ENCODE measurements around a stretch of chr5.

DNA sequence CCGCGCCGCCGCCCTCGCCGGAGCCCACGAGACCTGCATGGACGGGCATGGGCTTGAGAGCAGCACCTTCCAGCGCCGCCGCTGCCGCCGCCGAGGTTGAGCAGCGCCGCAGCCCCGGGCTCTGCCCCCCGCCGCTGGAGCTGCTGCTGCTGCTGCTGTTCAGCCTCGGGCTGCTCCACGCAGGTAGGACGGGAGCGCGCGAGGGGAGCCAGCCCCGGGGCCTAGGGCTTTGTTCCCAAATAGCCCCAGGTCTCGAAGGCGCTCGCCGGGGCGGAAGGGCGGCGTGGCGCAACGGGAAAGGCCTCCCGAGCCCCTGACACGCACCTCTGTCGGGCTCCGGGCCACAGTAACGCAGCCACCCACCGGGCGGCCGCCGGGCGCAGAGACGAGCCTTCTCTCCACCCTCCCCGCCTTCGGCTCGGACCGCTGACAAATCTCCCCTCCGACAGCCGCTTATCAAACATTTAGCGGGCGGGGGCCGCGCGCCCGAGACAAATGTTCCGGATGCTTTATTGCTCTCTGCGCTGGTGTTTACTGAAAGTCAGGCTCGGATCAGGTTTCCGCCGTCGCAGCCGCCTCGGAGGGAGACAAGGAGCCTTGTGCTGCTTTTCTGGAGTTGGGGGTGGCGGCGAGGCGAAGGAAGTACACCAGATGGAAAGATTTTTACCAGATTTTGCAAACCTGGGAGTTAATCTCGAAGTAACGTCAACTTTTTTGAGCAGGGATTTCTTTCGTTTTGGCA, 732 bp downstream of the RGMB start:
- PRO-cap, result bidirectional peak, plus-strand start at position 537 of the sequence, minus-strand start at position 431 of the sequence

DNA sequence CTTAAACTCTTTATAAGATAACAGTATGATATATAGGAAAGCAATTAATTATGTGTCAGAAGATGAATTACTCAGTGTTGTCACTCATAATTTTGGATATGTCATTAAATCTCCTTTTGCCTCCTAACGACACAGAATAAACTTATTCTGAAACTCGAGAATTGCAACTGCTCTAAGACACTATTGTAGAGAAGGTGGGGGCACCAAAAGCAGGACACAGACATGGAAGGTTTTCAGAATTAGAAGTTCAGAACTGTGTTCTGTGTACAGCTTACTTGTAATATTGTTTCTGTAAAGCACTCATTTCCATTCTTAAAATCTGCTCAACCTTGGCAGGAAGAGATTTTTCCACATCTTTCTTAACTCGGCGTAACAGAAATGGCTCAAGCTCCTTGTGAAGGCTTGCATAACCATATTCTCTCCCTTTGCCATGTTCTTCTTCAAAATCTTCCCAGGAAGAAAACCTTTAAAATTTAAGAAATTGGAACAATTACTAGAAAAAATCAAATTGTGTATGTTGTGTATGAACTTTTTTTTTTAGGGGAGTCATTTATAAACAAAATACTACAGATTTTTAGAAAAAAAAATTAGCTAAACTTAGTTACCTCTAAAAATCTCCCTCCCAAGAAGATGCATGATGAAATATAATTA, 36.4 kb downstream of the CHD1 start:
- PRO-cap, result no peak

GRCh38 chr5:98909060-98910383, 19.3 kb downstream of the CHD1 start:
- PRO-cap, result no peak

GRCh38 chr5:99025292-99025802, 96.5 kb upstream of the CHD1 start:
- PRO-cap, result no peak

DNA sequence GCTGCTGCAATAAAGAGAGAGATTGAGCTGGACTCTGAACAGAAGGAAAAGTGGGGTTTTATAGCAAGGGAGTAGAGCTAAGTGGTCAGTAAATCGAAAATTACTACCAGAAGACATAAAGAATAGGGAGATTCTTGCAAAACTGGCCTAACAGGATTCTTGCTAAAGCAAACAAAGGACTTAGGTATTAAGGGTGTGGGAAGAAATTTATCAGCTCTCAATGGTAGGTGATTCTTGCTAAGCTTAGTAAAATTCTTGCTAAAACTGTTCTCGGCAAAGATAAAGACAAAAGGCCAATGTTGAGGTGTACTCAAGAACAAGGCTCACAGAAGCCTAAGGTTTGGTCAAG, 300.5 kb downstream of the SLCO4C1 start:
- PRO-cap, result no peak

DNA sequence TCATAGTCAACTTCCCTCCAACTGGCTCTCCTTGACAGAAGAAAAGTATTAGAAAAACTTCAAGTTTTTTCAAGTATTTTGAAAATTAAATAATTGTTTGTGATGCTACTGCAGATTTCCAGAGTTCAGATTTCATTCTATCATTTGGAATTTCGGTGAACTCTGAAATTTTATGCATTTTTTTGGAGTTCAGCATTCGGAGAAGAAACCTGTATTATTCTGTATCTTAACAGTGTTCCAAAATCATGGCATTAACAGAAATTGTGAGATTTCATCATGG, 175.2 kb downstream of the SLCO4C1 start:
- PRO-cap, result no peak

- PRO-cap, result no peak
Measured at GRCh38 chr5:102130860-102131370, 165.2 kb downstream of the SLCO4C1 start.

GRCh38 chr5:102154933-102155519, 141.1 kb downstream of the SLCO4C1 start:
- PRO-cap, result no peak

DNA sequence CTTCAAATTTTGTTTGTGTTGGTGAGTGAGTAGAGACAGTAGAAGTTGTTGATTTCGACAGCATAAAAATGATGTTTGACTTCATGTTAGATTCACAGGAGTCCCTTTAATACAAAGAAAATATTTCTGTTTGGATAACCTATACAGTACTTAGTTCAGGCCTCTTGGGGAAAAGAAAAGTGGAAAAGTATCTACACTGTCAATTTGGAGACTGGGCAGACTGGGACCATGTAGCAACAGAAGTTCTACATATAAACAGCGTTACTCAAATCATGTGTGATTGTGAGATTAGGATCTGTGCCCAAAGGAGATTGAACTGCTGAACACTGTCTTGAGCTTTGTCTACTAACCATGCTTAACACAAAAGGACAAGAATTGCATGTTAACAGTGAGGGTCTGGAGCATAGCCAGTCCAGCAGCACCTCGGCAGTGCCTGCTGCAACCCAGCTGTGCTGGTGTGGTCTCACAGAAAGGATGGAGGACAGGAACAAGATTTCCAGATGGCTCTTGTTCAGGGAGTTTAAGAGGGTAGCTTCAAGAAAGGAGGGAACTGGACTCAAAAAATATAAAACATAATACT, 5.7 kb downstream of the PAM start:
- PRO-cap, result no peak

DNA sequence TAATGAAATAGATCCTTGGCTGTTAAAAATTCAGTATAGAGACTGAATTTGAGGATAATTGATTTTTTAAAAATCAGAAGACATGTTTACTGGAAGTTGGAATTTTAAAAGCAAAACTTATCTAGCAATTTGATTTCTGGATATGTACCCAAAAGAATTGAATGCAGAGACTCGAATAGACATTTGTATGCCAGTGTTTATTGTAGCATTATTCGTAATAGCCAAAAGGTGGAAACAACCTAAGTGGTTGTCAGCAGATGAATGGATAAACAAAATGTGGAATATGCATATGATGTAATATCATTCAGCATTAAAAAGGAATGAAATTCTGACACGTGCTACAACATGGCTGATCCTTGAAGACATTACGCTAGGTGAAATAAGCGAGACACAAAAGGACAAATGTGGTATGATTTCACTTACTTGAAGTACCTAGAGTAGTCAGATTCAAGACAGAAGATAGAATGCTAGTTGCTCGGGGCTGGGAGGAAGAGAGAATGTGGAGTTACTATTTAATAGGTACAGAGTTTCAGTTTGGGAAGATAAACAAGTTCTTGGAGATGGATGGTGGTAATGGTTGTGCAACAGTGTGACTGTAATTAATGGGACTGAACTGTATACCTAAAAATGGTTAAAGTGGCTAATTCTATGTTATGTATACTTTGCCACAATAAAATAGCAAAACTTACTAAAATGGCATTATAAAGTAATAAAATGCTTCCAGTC, 34.2 kb downstream of the PAM start:
- PRO-cap, result no peak

GRCh38 chr5:102807656-102808298, 52.7 kb downstream of the PAM start:
- PRO-cap, result no peak

GRCh38 chr5:102969576-102970008, 150.3 kb downstream of the GIN1 start:
- PRO-cap, result no peak

GRCh38 chr5:103111620-103112041, 8.3 kb downstream of the GIN1 start:
- PRO-cap, result no peak

DNA sequence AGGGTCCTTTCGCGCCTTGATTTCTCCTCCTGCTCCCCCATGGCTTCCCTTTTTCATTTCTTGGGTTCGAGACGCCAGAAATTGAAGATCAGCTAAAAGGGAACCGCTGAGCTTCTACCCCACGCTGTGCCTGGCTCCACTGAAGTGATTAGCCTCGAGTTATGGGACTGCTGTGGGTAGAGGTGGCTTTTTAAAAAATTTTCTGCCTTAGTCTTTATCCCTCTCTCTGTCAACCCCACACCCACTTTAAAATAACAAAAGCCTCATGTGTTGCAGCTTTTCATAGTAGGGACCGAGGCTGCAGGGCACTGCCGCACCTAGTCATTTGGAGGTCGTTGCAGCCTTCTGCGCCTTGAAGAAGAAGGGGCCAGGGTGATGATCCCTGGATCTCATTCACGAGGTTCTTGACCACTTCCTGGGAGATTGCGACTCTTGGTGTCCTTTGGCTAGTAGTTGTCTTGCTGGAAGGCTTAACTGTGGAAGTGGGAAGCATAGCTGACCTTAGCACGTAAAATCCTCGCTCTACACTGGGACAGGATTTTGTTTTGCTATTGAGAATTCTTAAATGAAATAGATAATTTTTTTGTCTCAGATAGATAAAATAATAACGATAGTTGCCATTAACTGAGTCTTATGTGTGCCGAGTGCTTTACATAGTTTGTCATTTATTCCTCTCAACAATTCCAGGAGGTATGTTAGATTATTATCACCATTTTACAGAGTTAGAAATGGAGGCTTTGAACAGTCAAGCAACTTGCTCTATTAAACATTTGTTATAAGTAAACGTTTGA, 761 bp downstream of the PPIP5K2 start:
- PRO-cap, result no peak

DNA sequence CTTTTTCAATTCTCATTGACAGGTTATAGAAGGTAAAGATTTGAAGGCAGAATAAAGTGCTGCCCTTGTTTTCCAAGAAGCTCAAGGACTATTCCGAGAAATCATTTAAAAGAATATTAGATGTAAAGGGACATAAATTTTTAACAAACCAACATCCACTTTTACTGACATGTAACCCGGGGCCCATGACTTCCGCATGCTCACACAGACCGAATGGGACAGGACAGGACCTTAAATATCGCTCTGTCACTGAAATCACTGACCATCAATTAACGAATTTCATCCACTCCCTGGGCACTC, 611 bp downstream of the NUDT12 start:
- PRO-cap, result no peak

- PRO-cap, result no peak
Measured at GRCh38 chr5:104079663-104080058, 517.1 kb upstream of the NUDT12 start.

DNA sequence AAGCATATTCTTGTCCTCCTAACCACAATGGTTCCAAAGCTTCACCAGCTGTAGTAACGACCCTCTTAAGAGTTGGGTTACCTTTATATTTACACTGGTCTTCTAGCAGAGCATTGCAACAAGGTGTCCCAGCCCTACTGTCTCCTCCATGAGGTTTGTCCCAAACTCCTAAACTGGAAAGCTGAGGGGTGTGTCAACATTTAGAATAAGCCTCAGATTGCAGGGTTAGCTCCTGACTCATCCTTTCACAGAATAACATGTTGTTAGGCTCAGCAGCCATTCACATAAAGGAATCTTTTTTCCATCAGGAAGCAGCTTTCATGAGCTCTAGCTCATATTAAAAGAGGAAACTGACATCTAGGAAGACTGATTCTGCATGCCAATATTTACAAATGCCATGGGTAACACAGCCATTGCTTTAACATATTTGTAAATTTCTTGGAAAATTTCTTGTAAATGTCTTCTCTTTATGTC, 238.7 kb downstream of the EFNA5 start:
- PRO-cap, result no peak

DNA sequence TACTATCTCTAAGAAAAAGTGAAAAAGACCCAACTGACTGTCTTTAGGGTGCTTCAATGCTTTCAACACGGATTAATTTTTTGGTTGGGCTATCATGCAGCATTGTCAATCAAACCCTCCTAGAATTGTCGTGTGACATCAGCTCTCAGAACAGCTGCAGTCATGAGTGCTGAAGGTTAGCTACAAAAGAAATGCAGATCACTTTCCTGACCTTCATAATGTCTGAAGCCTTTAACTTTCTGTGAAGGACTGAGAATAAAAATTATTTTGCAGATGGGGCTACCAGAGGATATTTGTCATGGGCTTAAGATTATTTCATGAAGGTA, 107.9 kb upstream of the EFNA5 start:
- PRO-cap, result no peak

- PRO-cap, result bidirectional peak, plus-strand start at chr5:108380691, minus-strand start at chr5:108380707; bidirectional peak, plus-strand start at chr5:108380885, minus-strand start at chr5:108380814
Measured at GRCh38 chr5:108380379-108381063, 1.4 kb downstream of the FBXL17 start.

- PRO-cap, result bidirectional peak, plus-strand start at chr5:108727937, minus-strand start at chr5:108727753; bidirectional peak, plus-strand start at chr5:108728418, minus-strand start at chr5:108728291
Measured at GRCh38 chr5:108727580-108728508, 19.9 kb upstream of the FER start.